Diencephalon (tissue), 2 donors: Measurements from ENCODE around the gene EPS8.

DNA sequence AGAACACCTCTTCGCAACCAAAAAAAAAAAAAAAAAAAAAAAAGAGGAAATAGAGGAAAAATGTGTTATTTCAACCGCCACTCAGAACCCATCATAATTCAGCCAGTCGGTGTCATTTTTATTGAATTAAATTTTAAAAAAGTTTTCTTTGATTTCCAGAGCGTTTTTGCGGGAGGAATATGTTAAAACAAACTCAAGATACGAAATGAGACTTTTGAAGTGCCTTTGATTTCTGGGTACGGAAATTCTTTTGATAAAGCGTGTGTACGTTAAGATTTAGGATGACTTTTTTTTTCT, 8.9 kb downstream of the CDKN1B start:
- RAMPAGE, long total RNA = no peak

DNA sequence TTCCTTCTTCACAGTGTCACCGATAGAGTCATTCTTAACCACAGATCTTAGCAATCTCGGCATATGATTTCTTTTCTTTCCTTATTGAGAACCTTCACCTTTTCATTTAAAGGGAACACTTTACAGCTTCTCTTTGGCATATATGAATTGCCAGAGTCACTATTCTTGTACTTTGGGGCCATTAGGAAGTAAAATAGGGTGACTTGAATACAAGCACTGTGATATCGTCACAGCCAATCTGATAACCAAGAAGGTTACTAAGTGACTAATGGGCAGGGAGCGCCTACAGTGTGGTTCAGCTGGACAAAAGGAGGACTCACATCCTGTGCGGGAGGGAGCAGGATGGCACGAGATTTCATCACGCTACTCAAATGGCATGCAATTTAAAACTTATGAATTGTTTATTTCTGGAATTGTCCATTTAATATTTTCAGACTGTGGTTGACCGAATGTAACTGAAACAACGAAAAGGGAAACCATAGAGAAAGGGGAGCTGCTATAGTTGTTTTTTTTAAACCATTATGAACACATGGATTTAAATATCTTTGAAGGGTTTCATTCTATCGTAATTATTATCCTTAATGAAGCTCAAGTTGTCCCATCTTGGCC, 26.6 kb upstream of the APOLD1 start:
- RAMPAGE, long total RNA = no peak

GRCh38 chr12:12907988-12908628, 16.7 kb downstream of the GPRC5A start:
- RAMPAGE, long total RNA = no peak

GRCh38 chr12:12920088-12920458, 28.7 kb downstream of the GPRC5A start:
- RAMPAGE, long total RNA = no peak

GRCh38 chr12:13208576-13209612, 12.4 kb downstream of the EMP1 start:
- RAMPAGE, long total RNA = no peak

- RAMPAGE, long total RNA = no peak
Observed at GRCh38 chr12:13218014-13219080, 21.8 kb downstream of the EMP1 start.

DNA sequence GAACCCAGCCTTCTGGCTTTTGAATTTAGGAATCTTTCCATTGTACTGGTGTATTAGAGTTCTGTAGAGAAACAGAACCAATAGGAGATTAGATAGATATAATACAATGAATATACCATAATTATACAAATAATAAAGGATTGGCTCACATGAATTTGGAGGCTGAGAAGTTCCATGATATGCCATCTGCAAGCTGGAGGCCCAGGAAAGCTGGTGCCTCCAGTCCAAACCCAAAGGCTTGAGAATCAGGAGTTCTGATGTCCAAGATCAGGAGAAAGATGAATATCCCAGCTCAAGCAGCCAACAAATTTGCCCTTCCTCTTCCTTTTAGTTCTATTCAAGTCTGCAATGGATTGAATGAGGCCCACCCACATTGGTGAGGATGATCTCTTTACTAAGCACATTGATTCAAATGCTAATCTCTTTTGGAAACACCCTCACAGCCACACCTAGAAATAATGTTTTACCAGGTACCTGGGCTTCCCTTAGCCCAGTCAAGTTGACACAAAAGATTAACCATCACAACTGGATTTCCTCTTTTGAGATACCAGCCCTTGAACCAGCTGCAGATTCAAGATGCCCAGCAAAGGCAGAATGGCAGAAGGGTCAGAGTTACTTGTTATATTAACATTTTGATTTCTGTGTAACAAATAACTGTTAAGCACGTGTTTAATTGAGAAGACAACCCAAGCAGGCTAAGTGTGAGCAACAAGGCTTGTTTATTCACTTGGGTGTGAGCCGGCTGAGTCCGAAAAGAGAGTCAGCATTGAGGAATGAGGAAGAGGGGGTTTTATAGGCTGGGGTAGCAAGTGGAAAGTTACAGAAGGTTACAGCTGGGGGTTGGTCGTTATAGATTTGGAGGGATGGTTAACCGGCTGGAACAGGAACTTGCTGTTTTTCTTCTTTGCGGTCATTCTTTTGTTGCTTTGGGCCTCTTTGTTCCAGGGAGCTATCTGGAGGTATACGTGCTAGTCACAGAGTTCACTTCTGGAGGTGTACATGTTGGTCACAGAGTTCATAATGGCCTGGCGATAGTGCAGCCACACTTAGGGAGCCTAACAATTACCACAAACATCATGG, 180.2 kb downstream of the EMP1 start:
- RAMPAGE, long total RNA = no peak

DNA sequence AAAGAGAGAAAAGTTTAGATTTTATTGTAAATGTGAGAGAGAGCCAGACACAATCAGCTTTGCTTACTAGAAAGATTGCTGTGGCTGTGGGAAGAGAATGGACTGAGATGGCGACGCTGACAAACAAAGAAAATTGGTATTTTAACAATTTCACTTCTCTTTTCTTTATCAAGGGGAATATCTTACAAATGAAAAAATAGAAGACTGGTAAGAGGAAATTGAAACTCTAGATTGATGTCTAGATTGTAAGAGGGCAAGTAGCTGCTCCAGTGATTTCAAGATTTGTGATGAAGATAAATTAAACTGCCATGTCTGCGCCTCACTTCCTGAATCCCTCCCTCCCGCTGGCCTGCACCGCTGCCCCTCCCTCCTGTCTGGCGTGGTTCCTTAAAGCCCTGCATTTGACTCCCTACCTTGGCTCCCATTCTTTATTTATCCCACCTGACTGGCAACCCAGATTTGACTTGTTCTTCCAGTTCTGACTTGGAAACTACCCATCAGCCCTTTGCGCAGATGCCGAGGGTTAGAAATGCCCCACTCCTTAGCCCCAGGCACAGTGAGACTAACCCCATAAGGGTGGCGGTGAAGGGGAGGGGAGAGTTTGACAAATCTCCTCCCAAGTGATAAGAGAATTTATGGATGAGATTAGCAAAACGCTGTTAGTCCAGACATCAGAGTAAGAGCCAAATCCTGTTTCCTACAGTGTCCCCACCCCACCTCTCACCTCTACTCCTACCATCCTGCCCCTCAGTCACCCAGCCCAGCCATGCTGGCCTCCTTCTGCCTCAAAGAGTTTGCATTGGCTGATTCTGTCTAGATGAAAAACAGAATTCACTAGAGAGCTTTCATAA, 125.3 kb upstream of the ATF7IP start:
- RAMPAGE, long total RNA = no peak

GRCh38 chr12:14257392-14258362, 107.8 kb upstream of the ATF7IP start:
- RAMPAGE, long total RNA = no peak

DNA sequence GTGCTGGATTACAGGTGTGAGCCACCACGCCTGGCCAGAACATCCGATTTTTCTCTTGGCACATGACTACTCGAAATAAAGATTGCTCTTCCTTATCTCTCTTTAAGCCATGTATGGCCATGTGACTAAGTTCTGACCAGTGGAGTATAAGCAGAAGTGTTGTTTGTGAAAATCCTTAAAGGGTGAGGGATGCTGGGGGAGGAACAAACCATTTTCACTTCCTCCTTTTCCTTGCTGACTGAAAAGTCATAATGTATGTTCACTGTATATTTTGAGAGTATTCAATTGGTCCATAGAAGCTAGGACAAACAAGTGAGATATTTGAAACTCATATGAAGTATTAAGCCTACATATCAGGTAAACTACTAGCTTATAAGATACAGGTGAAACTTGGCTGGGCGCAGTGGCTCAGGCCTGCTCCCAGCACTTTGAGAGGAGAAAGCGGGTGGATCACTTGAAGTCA, 50.6 kb upstream of the ATF7IP start:
- RAMPAGE, long total RNA = no peak

DNA sequence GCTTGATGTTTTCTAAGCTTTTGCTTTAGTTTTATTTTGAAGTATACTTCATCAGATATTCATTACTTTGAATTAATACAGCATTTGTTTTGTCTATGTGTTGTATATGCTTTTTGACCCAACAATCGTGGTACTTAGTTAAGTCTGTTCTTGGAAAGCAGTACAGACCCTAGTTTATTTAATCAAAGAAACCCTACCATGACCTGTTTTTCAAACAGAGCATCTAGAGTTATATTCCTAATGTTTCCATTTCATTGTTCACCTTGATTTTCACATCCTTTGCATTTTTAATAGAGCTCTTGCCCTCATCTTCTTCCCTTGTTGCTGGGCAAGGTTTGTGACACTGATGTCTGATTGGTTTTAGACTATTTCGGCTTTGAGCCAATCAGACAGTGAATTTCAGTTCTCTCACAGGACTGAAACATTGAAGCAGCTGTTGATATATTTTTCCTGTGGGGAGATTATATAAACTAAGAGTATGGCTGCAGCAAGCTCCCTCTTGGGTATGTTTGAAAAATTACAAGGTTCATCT, 51.0 kb downstream of the ATF7IP start:
- RAMPAGE, long total RNA = no peak

DNA sequence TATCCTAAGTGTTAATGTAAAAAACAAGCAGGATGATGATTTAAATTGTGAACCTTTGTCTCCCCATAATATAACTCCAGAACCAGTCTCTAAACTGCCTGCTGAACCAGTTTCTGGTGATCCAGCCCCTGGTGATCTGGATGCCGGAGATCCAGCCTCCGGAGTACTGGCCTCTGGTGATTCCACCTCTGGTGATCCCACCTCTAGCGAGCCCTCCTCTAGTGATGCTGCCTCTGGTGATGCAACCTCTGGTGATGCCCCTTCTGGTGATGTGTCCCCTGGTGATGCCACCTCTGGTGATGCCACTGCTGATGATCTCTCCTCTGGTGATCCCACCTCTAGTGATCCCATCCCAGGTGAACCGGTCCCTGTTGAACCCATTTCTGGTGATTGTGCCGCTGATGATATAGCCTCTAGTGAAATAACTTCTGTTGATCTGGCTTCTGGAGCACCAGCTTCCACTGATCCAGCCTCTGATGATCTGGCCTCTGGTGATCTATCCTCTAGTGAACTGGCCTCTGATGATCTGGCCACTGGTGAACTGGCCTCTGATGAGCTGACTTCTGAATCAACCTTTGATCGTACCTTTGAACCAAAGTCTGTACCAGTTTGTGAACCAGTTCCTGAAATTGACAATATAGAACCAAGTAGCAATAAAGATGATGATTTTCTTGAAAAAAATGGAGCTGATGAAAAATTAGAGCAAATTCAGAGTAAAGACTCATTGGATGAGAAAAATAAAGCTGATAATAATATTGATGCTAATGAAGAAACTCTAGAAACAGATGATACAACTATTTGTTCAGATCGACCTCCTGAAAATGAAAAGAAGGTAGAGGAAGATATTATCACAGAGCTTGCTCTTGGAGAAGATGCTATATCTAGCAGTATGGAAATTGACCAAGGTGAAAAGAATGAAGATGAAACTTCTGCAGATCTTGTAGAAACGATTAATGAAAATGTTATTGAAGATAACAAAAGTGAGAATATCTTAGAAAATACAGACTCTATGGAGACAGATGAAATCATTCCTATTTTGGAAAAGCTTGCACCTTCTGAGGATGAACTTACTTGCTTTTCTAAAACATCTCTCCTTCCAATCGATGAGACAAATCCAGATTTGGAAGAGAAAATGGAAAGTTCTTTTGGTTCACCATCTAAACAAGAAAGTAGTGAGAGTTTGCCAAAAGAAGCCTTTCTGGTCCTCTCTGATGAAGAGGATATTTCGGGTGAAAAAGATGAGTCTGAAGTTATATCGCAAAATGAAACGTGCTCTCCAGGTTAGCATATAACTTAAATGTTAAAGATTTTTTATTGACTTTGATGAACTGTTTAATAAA, 59.2 kb downstream of the ATF7IP start:
- RAMPAGE, long total RNA = no peak

- RAMPAGE, long total RNA = no peak
Observed at GRCh38 chr12:14695021-14695379, 1.4 kb downstream of the GUCY2C start.

DNA sequence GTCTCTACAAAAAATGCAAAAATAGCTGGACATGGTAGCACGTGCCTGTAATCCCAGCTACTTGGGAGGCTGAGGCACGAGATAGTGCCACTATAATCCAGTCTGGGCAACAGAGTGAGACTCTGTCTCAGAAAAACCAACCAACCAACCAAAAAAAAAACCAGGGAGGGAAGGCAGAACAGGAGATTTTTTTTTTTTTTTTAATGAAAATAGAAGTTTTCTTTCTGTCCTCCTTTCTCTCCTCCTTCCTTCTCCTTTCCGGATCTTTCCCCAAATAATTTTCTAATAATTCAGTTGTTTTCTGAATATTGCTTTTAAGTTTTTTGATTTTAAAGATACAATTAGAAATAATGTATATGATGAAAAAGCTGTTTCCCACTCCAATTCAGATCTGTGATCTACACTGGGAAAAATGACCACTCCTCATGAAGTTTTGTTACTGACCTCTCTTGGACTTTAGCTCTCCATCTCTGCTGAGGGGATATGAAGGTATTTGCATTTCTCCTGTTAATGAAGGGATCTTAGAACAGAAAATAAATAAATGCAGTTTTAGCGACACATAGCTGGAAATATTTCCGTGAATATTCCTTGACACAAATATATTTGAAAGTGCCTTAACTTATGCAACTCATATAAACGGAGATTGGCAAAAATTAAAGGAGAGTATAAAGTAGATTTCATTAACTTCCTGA, 3.0 kb downstream of the MGP start:
- RAMPAGE, long total RNA = no peak

- RAMPAGE, long total RNA = no peak
Observed at GRCh38 chr12:14905006-14905640, 19.5 kb upstream of the MGP start.

DNA sequence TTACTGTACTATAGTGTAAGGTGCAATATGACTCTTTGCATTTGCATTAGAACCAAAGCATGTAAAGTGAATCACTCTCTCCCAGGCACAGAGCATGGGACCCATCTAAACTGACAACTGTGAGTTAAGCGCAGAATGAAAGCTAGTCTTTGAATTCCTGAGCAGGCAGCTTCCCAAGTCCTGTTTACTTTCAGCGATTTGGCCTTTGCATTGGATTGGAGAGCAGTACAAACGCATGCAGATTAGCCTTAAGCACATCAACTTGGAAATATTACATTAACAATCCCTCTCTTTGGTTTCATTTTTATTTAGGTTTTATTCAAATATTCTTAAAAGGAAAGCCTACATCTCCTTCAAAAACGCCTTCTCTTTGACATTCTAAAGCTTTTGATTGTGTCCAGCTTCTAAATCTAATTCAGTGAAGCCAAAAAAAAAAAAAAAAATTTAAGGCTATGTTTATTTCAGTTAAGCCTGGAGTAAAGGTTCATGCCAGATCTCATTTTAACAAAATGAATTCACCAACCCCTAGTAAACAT, 74.5 kb downstream of the RERG start:
- RAMPAGE, long total RNA = no peak

GRCh38 chr12:15763766-15764418, 25.3 kb downstream of the EPS8 start:
- RAMPAGE, long total RNA = no peak

DNA sequence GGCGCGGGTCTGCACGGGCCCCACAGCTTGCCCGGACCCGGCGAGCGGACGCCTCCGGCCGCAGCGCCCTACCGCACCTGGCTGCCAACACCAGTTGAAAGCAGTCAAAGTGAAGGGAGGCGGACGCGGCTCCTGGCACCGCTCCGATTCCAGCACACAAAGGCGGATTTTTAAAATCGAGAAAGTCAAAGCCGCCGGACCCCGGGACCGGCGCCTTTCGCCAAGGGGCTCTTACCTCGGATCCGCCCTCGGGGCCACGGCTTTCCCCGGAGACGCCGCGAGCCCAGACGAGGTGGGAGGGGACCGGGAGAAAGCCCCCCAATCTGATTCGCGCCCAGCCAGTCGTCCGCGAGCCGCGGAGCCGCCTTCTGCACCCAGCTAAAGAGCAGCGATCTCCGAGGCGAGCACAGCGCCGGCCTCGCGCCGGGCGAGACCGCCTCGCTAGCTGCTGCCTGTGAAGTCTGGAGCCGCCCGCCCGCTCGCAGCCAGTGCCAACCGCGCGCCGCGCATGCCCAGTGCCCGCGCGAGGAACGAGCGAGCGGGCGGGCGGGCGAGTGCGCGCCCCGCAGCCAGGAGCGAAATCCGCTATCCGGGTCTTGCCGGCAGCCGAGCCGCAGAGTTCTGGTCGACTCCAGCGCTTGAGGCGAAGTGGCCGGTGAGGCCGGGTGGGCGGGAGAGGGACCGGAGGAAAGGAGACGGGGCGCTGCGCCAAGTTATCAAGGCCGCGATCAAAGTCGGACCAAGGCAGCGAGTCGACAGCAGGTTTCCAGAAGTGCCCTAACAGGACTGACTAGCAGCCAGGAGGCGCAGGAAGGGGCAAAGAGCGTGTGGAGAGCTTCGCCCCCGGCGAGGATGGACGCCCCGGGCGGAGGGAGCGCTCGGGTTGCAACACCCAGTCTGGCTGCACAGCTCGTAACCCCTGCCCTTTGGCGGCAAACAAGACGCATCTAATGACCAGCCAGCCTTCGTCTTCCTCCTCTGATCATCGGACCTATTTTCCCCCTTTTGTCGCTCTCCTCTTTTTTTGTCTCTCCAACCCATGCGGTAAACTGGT, at the start of gene EPS8:
Gene EPS8 (minus strand): TSS at position 463 of the 1,054 bp plus-strand sequence.
- RAMPAGE, long total RNA = start-site peak on the minus strand centred at position 432 of the sequence, 104 bp wide, 3,383 and 3,046 reads in 2 replicates

DNA sequence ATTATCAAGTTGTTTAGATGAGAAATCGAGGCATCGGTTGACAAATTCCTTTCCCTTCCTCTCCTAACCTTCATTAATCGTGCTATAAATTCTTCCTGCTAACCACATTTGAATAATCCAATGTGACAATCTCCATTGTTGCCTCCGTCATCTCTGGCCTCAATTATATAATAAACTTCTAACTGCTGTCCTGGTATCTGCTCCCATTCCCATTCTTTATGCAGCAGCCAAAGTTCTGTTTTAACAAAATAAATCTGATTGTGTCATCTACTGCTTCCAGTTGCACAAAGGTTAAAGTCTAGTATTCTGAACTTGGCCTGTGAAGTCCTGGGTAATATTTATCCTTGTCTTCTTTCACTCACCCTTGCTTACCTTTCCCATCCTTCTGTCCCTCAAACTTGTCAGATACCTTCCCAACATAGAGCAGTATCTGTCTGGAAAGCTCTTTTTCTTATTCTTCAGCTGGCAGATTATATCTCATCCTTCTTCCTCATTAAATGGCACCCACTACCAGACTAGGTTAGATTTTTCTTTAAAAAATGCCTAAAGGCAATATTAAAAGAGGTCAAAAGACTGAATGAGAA, 19.4 kb upstream of the STRAP start:
- RAMPAGE, long total RNA = no peak

DNA sequence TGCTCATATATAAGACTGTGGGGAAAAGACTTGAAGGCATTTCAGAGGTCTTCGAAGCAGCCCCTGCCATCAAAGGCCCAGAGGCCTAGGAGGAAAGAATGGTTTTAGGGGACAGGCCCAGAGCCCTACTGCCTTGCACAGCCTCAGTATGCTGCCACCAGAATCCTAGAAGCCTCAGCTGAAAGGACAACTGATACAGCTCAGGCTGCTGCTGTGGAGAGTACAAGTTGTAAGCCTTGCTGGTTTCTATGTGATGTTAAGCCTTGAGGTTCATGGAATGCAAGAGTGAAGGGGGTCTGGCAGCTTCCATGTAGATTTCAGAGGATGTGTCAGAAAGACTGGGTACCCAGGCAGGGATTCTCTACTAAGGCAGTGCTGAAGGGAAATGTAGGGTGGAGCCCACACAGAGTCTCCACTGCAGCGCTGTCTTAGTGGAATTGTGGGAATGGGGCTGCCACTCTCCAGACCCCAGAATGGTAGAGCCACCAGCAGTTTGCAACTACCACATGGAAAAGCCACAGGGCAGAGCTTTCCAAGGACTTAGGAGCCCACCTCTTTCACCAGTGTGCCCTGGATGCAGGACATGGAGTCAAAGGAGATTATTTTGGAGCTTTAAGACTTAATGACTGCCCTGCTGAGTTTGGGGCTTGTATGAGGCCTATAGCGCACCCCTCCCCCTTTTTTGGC, 110.1 kb downstream of the DERA start:
- RAMPAGE, long total RNA = no peak